Measurements from ENCODE around the genes TUFT1, RIIAD1 and SPRR2D.

DNA sequence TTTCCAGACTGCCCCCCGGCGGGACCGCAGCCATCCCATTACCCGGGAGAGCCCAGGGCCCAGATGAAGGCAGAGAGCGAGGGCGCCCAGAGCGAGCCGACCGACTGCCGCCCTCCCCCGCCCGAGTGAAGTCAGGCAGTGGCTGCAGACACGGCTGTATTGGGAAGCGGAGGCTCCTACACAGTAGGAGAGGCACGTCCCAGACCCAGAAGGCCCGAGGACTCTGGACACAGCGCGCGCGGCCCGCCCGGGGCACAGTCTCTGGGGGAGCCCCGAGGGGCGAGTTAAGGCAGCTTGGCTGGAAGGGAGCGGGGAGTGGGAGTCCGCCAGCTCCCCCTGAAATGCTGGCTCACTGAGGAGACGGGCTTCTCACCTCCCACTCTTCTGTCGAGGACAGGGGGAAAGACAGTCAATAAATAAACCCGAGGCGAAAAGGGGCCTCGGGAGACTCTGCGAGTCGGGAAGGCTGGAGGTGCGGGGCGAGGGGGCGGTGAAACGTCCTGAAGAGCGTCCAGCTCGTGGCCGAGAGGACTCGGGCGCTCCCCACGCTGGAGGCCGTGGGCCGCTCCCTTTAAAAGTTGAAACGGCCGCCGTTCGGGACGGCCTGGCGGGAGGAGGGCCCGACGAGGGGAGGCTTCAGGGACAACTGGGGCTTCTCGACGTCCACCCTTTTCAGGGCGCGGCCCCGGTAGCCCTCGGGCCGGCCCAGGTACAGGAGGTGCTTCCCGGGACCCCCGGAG is 14.3 kb downstream of the SEMA6C start:
- PRO-cap = bidirectional peak, plus-strand start at position 129 of the sequence, minus-strand start at position 127 of the sequence
- RRBS = 27% methylated on average over 2 of the region's 62 CpGs

DNA sequence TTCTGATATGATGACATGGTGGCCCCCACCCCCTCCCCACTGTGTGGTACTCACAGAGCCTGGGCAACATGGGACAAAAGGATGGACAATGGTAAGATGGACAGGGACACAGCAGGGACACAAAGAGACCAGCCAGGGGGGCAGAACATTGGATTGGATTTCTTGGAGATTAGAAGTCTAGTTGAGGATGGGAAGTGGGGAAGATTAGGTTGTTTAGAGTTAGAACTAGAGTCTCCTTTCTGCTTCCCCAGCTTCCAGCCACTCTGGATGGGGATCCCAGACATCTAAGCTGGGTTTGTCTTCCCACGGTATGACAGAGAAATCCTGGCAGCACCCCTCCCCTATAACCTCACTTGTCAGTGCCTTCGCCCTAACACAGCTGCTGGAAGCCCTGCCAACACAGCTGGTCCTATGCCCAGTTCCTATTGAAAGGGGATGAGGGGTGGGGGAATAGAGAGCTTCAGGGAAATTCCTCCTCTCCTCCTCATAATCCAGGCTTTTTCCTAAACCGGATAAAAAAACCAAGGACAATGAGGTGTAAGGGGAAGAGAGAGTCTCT is 843 bp downstream of the TMOD4 start:
- PRO-cap = no peak
- RRBS = no CpG with 5 or more reads among the region's 3 CpGs

DNA sequence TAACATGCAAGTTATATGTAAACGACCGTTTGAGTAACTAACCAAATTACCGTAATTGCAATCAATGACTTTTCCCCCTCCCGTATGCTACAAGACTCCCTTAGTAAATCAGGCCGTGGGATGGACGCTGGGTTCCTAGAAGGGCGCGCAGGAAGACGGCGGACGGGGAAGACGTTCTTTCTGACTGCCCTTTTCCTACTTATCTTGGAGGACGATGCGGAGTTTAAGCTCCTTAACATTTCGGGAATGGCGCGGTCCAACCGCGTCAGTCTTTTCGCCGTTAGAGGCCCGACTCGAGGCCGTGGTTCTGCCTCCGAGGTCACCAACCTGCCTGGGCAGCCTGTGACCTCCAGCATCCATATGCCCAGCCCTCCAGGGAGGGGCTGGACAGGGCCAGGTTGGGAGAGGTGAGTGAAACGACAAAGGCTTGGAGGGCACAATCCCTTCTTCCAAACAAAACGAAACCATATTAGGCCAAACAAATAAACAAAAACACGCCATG is 768 bp upstream of the PI4KB start:
- PRO-cap = no peak
- RRBS = no CpG with 5 or more reads among the region's 28 CpGs

DNA sequence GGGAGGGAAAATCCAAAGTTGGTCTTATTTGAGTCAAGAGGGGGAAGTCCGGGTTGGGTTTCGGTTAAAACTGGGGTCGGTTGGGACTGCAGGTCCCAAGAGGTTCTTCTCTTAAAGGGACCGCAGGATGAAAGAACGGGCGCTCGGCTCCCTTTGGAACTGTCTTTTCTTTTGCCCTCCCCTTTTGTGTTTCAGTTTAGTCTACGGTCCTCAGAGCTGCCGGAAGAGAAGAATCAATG is 304 bp upstream of the RFX5 start:
- PRO-cap = bidirectional peak, plus-strand start at position 67 of the sequence, minus-strand start outside the sequence
- RRBS = 6% methylated on average over 1 of the region's 9 CpGs

- PRO-cap = no peak
- RRBS = no CpG with 5 or more reads among the region's 3 CpGs
Measured at GRCh38 chr1:151410148-151410809, 10.9 kb downstream of the PSMB4 start.

DNA sequence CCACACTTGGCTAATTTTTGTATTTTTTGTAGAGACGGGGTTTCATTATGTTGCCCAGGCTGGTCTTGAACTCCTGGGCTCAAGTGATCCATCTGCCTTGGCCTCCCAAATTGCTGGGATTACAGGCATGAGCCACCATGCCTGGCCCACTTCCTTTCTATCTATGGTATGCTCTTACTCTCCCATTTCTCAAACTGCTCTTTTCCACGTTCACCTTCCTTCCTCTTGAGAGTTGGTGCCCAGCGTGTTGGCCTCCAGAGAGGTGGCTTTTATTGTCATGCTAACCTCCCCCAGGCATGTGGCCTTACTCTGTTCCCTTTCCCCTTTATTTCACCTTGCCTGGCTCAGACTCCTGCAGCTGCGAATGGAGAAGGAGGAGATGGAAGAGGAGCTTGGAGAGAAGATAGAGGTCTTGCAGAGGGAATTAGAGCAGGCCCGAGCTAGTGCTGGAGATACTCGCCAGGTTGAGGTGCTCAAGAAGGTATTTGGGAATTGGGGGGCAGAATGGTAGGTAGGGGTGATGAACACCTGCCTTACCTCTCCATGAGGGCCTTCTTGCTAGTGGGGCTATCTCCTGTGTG is 13.4 kb upstream of the TUFT1 start:
- PRO-cap = no peak
- RRBS = no CpG with 5 or more reads among the region's 6 CpGs

- PRO-cap = bidirectional peak, plus-strand start at chr1:151540309, minus-strand start at chr1:151540135; bidirectional peak, plus-strand start at chr1:151540513, minus-strand start at chr1:151540461
- RRBS = 3% methylated on average over 7 of the region's 37 CpGs
Measured at GRCh38 chr1:151540259-151540626, at the start of gene TUFT1. TSS of gene TUFT1 (plus strand) at chr1:151540309.

DNA sequence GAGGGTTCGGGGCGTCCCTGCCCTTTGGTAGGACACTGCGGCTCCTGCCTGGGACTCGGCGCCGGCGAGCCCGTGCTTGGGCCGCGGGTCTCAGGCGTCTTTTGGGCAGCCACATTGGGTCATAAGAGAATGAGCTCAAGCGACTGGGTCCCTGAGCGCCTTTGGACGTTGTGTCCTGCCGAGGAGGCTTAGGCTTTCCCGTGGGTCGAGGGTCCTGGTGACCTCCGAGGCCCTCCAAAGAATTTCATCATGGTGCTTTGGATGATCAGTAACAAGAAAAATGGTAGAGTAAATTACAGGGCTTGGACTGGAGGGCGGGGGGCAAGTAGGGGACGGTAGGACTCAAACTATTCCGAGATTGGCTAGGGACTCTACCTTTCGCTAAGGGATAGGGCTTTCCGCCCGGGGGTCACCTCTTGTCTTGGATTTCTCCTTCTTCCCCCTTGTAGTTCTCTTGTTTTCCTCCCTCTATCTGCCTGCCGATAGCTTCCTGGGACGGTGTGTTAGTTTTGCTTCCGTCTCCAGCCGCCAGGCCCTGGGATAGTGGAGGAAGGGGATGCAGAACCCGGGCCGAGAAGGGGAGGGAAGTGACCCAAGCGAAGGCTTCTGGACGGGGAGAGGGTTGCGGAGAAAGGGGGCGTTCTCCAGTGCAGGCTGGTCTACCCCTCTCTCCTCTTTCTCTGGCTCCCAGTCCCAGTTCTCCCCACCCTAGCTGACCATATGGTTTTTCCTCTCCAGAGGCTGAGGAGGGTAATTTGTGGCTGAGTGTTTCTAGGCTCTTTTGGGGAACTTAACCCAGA is 718 bp downstream of the TUFT1 start:
- PRO-cap = unidirectional peak, minus-strand start at position 103 of the sequence
- RRBS = 1% methylated on average over 6 of the region's 34 CpGs

- PRO-cap = no peak
- RRBS = no CpG with 5 or more reads among the region's 4 CpGs
Measured at GRCh38 chr1:151562428-151562882, 22.3 kb downstream of the TUFT1 start.

GRCh38 chr1:151574877-151575476 is 34.9 kb downstream of the TUFT1 start:
- PRO-cap = no peak
- RRBS = no CpG with 5 or more reads among the region's 8 CpGs

- PRO-cap = bidirectional peak, plus-strand start at chr1:151721534, minus-strand start at chr1:151721423
- RRBS = 2% methylated on average over 12 of the region's 43 CpGs
Measured at GRCh38 chr1:151720976-151721780, at the start of gene RIIAD1. TSS of gene RIIAD1 (plus strand) at chr1:151721522.

- PRO-cap = bidirectional peak, plus-strand start at chr1:151905241, minus-strand start at chr1:151905165
- RRBS = no CpG with 5 or more reads among the region's 3 CpGs
Measured at GRCh38 chr1:151904799-151905402, 4.4 kb downstream of the THEM4 start.

DNA sequence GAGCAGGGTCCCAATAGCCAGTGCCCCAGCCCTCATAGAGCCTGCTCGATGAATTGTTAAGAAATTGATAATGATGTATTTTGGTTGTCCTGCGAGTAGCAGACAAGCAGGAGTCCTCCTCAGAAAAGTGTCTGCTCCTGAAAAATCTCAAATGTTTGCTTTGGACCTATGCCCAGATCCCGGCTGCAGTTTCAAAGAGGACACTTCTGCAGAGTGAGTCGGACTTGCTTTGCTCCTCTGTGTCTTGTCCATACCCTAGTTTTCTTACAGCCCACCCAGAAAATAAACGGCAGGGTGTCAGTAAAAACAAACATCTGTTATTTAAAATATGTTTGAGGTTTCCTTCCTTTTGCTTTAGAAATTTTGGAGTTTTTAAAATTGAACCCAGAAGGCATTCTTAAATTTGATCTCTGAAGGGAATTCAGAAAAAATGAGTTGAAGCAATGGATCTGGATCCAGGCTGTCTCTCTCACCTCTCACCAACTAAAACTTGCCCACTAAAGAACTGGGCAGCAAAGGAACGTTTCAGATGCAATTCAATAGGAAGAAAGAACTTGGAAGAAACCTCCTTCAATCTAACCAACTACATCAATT is 2.7 kb downstream of the S100A10 start:
- PRO-cap = no peak
- RRBS = no CpG with 5 or more reads among the region's 6 CpGs

GRCh38 chr1:151992217-151992930 is 1.3 kb downstream of the S100A10 start:
- PRO-cap = bidirectional peak, plus-strand start at chr1:151992860, minus-strand start at chr1:151992444
- RRBS = no CpG with 5 or more reads among the region's 21 CpGs

DNA sequence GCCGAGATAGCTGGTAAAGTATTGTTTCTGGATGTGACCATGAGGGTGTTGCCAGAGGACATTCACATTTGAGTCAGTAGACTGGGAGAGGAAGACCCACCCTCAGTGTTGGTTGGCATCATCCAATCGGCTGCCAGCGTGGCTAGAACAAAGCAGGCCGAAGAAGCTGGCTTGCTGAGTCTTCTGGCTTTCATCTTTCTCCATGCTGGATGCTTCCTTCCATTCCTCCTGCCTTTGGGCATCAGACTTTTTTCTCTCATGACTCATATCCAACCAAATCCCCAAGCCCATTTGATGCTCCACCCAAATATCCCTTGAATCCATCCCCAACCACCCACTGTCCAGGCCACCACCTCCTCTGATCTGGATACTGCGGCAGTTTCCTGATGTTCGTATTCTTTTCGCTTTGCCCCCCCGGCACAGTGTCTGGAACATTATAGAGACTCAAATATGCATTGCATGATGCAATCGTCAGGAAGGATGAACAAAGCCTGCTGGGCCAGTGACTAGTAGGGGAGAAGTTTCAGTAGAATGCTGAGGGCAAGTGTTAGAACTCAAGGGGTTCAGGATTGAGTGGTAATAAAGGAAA is 7.8 kb downstream of the S100A11 start:
- PRO-cap = no peak
- RRBS = no CpG with 5 or more reads among the region's 9 CpGs

DNA sequence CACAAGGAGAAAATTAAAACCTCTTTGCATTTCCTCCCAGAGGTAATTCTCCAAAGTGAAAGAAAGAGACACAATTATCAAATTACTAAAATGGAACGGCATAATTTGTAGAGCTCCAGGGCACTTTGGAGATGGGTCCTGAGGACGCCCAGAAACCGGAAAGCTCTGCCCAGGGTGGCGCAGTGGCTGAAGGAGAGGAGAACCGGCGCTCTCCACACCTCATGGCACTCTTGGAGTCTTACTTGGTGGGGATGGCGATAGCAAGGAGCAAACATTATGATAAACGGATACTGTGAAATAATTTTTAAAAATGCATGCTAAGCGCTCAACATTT is 1.3 kb downstream of the S100A11 start:
- PRO-cap = no peak
- RRBS = 35% methylated on average over 2 of the region's 9 CpGs

GRCh38 chr1:152188722-152189749 is 30.0 kb upstream of the RPTN start:
- PRO-cap = no peak
- RRBS = 6% methylated on average over 15 of the region's 65 CpGs

DNA sequence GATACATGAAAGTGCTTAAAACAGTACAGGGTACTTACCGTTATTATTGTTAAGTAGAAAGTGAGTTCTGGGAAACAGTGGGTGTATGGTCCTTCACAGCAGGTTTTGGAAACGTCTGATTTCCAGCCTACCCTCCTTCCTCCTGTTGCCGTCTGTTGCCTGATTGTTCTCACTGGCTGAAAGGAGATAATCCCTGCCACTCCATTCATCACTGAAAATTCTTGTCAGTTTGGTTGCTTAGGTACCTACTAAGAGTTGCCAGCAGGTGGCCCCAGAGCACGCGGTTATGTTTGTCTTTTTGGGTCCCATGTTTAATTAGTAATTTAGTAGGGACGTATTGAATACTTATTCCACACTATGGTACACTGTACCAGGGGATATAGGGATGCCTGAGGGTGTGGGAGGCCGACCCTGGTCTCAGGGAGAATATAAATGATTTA is 30.7 kb upstream of the RPTN start:
- PRO-cap = no peak
- RRBS = no CpG with 5 or more reads among the region's 7 CpGs

- PRO-cap = no peak
- RRBS = no CpG with 5 or more reads among the region's 1 CpG
Measured at GRCh38 chr1:152314220-152314830, 10.7 kb downstream of the FLG start.

DNA sequence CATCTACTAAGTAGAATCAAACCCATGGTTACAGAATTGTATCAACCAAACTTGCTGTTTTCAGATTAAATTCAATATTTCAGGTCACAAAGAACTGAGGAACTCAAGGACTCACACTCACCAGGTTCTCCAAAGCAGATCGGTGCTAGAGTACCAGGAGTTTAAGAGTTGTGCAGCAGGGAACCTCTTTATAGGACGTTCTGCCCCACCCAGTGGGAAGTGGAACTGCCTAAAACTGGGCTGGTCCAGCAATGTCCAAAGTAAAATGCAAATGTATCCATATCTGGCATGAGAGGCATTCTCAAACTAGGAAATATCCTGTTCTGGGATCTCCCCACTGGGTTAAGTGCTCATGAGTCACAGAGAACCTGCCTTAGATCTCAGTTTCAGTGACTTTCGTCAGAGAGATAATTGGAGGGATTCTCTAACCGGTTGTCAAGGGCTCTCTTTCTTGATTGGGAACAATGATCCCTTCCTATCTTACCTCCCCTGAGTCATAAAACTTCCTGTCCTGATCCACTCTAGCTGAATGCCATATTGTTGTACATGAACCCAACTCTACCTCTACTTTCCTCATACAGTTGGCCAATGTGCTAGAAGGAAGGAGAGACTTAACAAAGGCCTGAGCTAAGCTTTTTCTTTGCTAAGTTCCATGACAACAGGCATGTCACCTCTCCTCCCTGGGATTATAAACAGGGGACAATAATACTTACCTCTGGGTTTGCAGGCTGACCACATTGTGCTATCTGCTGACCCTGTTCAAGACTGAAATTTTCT is at the start of gene SPRR2D:
Gene SPRR2D, minus strand, starts transcription at position 164 of the 777 bp plus-strand sequence.
- PRO-cap = no peak
- RRBS = no CpG with 5 or more reads among the region's 4 CpGs

Data from kidney (tissue), 2 donors.